Urinary bladder (tissue), 3 donors: ENCODE data around the genes ELOVL4, TTK and PRSS35.

GRCh38 chr6:79578082-79578825, 41.0 kb upstream of the LCA5 start:
- PRO-cap: no peak
- RAMPAGE, long total RNA: no peak

- PRO-cap: bidirectional peak, plus-strand start at chr6:79947660, minus-strand start at chr6:79947551
- RAMPAGE, long total RNA: no peak
These were observed at the start of gene ELOVL4 for GRCh38 chr6:79947321-79948015. ELOVL4 (minus strand) TSS chr6:79947553.

DNA sequence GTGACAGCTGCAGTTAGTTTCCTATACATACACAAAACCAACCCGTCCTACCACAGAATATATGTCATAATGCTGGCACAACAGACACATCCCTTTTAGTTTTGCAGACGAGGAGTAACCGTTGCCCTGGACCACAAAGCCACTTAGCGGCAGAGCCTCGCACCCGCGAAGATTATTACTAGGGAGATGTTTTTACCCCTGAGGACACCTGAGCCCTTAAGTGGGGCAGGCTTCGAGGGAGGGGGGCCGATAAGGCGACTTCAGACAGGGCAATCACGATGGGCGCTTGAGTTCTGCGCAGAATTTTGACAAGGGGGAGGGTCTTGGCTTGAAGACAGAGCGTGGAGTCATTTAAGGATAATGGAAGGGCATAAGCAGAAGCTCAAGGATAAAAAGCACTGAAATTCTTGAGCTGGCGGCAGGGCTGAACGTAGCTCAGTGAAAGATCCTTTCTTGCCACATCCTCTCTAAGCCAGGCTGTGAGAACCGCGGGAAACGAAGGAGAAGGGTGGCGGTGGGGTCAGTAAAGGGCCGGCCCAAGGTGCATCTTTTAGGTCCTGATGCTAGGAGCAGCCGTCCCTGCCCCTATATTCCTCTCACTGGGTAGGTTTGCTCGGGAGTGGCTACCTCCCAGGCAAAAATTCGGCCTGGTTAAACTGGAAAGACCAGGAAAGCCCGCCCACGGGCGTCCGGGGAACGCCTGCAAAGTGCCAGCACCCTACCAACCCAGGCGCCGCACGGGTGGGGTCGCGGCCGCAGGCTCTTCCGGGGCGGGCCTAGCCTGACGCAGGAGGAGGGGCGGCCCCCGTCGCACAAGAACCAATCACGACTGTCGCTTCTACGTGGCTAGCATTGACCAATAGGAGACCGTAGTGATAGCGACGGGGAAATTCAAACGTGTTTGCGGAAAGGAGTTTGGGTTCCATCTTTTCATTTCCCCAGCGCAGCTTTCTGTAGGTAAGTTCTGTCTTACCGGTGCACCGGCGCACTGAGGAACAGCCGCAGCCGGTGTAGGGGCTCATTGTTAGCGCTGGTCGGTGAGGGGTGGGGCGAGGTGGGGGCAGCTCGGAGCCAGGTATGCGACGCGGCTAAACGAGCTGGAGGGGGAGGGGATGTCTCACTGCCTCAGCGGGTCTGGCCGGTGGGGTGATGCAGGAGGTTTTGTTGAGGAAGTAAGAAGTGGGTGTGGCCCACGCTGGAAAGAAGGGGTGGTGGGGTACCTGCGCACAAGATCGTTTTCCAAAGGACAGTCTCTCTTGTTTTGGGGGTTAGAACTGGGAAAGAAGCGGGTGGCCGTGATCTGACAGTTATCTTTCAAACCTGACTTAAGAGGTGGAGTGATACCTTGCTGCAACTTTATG, at the start of gene TTK:
TTK (plus strand) TSS at position 893 of the 1,361 bp plus-strand sequence.
- PRO-cap: unidirectional peak, minus-strand start at position 644 of the sequence; unidirectional peak, minus-strand start at position 737 of the sequence
- RAMPAGE, long total RNA: no peak

DNA sequence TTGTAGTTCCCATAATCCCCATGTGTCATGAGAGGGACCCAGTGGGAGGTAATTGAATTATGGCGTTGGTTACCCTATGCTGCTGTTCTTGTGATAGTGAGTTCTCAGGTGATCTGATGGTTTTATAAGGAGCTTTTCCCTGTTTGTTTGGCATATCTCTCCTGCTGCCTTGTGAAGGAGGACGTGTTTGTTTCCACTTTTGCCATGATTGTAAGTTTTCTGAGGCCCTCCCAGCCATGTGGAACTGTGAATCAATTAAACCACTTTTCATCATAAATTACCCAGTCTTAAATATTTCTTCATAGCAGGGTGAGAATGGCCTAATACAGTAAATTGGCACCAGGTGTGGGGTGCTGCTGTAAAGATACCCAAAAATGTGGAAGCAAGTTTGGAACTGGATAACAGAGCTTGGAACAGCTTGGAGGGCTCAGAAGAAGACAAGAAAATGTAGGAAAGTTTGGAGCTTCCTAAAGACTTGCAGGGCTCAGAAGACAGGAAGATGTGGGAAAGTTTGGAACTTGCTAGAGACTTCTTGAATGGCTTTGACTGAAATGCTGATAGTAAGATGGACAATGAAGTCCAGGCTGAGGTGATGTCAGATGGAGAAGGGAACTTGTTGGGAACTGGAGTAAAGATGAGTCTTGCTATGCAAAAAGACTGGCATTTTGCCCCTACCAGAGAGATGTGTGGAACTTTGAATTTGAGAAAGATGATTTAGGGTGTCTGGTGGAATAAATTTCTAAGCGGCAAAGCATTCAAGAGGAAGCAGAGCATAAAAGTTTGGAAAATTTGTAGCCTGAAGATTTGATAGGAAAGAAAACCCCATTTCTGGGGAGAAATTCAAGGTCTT, 288.6 kb downstream of the BCKDHB start:
- PRO-cap: no peak
- RAMPAGE, long total RNA: no peak

- PRO-cap: no peak
- RAMPAGE, long total RNA: no peak
These were observed 4.0 kb downstream of the TENT5A start for GRCh38 chr6:81748366-81748996.

- PRO-cap: no peak
- RAMPAGE, long total RNA: no peak
These were observed 158.0 kb upstream of the TENT5A start for GRCh38 chr6:81910519-81910893.

DNA sequence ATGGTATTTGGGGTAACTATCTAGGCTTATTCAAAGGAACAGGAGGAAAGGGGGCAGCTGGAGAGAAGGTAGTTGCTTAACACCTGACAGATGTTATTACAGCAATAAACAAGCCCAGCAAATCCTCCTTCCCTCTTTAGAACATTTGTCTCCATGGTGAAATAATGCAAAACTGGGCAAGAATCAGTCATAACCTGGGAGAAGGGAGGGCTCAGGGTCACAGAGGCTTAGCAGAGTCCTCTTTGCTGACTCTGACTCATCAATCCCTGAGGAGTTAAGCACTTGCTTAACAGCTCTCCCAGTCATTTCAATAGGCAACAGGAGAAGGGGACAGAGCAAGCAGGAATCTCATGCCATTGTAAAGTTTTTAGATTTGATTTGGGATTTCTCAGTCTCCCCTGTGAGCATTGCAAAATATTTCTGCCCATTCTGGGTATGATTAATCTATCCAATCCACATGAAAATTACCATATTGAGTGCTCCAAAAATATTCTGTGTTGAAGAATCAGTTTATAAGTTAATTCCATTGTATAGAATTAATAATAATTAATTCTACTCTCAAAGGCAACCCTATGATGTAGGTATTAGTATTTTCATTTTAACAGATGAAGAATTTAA, 230.1 kb downstream of the IBTK start:
- PRO-cap: unidirectional peak, plus-strand start at position 313 of the sequence
- RAMPAGE, long total RNA: no peak

DNA sequence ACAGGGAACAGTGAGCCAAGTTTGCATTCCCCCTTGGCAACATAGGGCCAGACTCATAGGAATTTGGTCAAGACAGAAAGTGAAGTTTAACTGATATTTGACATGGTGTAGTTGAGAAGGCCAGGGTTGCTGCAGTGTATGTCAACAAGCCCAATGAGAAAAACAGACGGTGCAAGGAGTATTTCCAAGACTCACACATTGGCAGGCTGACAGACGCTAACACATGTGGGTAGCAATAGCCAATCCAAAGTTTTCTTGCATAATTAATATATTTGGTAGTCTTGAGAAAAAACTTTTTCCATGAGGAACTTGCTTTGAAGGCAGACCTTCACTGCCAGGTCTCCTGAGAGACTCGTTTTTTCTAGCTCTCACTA, 213.8 kb downstream of the IBTK start:
- PRO-cap: bidirectional peak, plus-strand start at position 301 of the sequence, minus-strand start at position 155 of the sequence
- RAMPAGE, long total RNA: no peak

DNA sequence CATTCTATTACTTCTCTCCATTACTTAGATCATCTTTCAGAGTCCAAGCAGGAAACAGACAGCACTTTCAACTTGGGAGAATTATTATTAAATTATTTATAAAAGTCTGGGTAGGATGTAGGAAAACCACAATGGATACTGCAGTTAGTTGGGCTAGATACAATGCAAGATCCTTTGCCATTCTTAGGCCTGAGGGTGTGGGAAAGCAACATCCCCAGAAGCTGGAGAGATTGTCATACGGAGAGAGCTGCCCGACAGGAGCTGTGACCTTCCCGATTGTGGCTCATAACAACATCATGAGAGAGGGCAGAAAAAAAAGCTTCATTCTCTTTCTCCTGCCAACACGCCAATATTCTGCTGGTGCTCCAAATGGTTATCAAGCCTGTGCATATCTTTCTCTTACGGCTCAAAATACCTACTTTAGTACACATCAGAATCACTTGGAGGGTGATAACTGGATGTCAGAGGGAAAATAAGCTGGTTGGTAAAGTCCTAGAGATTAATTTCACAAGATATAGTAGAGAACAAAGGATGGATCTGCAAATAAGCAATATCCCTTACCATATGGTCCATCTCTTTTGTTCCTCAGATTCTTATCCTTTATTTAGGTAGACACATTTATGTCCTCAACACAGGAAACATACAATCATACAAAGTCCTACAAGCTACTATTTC, 81.0 kb downstream of the IBTK start:
- PRO-cap: no peak
- RAMPAGE, long total RNA: no peak

- PRO-cap: no peak
- RAMPAGE, long total RNA: no peak
These were observed 458 bp upstream of the TPBG start for GRCh38 chr6:82363139-82363579.

DNA sequence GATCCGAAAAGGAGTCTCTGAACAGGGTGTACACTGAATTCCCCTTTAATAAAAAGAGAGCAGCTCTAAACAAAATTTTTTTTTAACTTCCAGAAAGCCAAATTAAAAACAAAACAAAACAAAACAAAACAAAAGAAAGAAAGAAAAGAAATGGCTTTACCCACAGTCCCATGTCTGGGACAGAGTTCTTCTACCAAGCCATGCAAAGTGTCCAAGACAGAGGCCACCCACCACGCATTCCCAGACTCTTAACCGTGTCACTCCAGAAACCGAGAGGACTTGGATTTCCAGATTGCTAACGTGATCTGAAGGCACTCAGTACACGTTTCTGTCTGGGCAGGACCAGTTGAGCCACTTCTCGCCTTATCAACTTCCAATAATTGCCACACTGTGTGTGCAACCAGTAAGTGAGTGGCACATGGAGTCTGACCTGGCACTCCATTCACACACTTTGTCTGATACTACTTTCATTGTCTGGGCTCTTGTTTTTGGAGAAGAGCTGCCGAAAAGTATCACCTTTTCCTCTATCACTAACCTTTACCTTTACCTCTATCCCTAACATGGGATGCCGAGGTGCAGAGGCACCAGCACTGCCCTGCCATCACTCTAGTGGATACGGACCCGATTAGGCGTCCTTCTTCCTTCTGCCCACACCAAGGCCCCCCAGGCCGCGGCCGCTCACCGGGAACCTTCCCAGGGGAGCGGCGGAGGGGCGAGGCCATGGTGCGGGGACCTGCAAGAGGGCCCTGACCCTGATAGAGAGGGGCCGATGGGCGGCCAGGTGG, 581 bp downstream of the ME1 start:
- PRO-cap: no peak
- RAMPAGE, long total RNA: no peak

DNA sequence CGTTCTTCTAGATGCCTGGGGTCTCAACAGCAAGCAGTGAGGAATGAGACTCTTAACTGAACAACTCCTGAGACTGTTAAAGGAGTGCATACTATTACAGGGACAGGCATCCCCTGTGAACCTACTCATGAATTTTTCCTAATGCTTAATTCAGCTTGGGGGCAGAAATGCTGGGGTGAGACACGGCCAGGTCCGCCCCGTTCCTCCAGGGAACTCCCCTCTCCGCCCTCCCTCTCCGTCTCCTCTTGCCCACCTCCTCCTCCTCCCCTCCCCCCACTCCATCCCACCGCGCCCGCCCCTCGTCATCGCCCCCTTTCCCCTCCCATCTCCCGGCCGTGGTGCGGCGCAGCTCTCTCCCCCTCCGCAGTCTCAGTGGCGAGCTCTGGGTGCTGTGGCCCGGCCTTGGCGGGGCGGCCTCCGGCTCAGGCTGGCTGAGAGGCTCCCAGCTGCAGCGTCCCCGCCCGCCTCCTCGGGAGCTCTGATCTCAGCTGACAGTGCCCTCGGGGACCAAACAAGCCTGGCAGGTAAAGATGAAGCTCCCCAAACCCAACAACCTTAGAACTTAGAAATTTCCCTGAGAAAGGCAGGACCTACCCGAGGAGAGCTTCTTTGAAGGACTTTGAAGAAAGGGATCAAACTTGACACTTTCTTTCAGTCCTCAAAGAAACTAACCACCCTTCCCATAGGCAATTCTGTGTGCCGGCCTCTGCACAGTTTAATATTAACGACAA, at the start of gene PRSS35:
PRSS35 (plus strand) TSS at position 364 of the 731 bp plus-strand sequence.
- PRO-cap: bidirectional peak, plus-strand start at position 366 of the sequence, minus-strand start at position 374 of the sequence
- RAMPAGE, long total RNA: start-site peak on the plus strand centred at position 374 of the sequence, 23 bp wide, 146 and 93 reads in 2 replicates

DNA sequence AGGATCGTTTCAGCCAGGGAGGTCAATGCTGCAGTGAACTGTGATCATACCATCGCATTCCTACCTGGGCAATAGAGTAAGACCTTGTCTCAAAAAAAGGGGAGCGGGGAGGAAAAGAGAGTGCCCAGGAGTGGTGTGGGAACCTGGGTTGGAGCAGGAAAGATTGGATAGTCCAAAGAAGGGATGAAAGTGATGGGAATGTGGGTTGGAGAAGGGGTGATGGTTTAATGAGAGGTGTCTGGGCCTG, 18.0 kb downstream of the MRAP2 start:
- PRO-cap: no peak
- RAMPAGE, long total RNA: no peak

DNA sequence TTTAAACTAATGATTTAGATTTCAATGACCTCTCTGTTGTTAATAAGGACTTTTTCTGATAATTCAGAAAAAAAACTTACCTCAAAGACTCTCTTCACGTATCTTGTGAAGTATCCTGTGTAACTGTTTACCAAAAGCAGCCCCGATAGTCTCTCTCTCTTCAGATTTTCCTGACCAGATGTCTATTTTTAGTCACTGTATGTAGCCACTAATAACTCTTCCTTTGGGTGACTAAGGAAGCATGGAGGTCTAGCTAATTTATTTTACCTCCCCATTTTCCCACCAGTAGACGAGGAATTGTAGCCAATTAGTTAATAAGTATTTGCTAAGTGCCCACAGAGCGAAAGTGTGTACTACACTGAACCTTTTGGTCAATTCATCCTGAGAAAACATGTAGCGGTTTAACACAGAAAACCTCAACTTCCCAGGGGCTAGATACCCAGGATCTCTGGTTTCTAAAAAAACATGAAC, 180.7 kb downstream of the TBX18 start:
- PRO-cap: no peak
- RAMPAGE, long total RNA: no peak

GRCh38 chr6:85405150-85405944, 44.5 kb upstream of the NT5E start:
- PRO-cap: no peak
- RAMPAGE, long total RNA: no peak

GRCh38 chr6:85419028-85419677, 30.7 kb upstream of the NT5E start:
- PRO-cap: no peak
- RAMPAGE, long total RNA: no peak

DNA sequence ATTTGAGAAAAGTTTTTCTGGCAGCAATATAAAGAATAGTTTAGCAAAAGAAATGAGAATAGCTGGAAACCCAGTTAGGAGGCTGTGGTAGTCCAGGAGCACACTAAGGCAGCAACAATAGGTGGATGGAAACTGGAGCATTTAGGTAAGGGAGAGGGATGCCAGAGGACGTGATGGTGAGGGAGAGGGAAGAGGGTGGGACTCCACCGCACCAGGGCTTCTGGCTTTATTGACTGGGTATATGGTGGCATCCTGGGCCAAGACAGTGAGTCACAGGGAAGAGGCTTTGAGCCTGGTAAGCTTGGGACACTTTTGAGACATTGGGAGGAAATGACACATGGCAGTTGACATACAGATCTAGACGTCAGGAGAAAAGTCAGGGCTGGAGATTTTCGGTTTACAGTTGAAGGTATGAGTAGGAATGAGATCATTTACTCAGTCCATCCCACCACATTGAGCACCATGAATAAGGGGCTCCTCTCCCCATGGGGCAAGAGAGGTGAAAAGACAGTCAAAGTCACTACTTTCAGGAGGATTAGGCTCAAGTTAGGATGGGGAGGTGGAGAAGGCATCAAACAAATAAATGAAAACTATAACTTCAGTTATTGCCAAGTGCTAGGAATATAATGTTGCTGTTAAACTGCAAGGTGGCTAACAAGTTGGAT, 14.9 kb downstream of the NT5E start:
- PRO-cap: no peak
- RAMPAGE, long total RNA: no peak

- PRO-cap: no peak
- RAMPAGE, long total RNA: no peak
These were observed 39.6 kb downstream of the NT5E start for GRCh38 chr6:85489395-85489878.

DNA sequence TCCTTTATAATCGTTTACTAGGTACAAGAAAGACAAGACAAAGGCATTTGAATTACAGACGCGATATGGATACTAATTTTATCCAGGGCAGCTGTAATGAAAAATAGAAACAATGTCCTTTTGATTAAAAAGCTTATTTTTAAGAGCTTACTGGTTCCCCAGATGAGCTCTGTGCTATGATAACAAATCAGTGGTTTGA, 1.6 kb upstream of the SYNCRIP start:
- PRO-cap: no peak
- RAMPAGE, long total RNA: no peak

DNA sequence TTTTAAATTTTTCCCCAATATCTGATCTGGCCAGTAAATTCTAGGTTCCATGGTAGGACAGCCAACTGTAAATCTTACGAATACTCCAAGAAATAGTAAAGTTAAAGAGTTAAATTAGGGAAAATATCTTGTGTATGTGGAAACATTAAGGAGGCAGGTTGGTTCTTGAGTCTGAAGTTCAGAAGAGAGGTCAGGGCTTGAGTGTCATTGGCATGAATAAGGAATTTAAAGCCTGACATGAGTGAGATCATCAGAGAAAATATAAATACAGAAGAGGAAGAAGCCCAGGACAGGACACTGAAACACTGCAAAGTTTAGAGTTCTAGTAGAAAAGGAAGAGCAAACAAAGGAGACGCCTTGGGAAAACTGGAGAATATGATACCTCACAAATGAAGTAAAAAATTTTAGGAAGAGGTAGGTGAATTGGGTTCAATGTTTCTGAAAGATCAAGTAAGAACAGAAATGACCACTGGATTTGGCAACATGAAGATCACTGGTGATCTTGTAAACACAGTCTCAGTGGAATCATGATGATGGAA, 41.5 kb upstream of the SYNCRIP start:
- PRO-cap: no peak
- RAMPAGE, long total RNA: no peak